Testis (tissue), 5 donors: ENCODE measurements around the genes CLPTM1 and PPM1N.

GRCh38 chr19:44774619-44774965 is 3.1 kb upstream of the CBLC start:
- PRO-cap, 3 experiments = no peak in any of the 3 experiments
- RAMPAGE, long total RNA, 2 experiments = no peak in any of the 2 experiments
- RRBS = no CpG with 5 or more reads among the region's 2 CpGs

DNA sequence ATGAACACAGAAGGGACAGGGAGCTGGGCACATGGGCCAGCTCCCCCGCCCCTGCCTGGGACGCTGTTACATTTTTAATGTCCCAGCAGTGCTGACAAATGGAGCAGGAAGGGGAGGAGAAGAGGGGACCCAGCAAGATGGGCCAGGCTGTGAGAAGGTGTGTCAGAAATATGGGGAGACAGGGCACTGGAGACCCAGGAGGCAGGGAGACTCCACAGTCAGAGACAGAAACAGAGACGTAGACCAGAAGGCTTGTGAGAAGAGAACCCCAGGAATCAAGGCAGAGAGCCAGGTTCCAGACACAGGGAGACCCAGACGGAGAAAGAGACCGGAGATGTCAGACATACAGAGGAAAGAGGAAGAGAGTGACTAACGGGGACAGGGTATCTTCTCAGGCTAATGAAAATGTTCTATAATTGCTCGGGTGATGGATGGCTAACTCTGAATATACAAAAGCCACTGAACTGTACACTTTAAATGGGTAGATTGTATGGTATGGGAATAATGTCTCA is 3.4 kb downstream of the NECTIN2 start:
- PRO-cap, 3 experiments = no peak in any of the 3 experiments
- RAMPAGE, long total RNA, 2 experiments = no peak in any of the 2 experiments
- RRBS = no CpG with 5 or more reads among the region's 7 CpGs

GRCh38 chr19:44954290-44955477 is at the start of gene CLPTM1:
CLPTM1 (plus strand) TSS chr19:44955380.
- PRO-cap, 3 experiments = peak in 3 of 3 experiments; most common plus-strand start chr19:44955380 (in 3); most common minus-strand start chr19:44954926 (in 3)
- RAMPAGE, long total RNA, 2 experiments = start-site peak on the plus strand in 2 of 2 experiments, at chr19:44955368-44955398 at its widest, 3,564 to 5,138 reads per replicate; start-site peak on the minus strand in 2 of 2 experiments, at chr19:44954837-44954981 at its widest, 10 to 14 reads per replicate
- RRBS = 3% methylated on average over 27 of the region's 77 CpGs

- PRO-cap, 3 experiments = no peak in any of the 3 experiments
- RAMPAGE, long total RNA, 2 experiments = no peak in any of the 2 experiments
- RRBS = no CpG with 5 or more reads among the region's 2 CpGs
Measured at GRCh38 chr19:44959104-44959413, 3.9 kb downstream of the CLPTM1 start.

GRCh38 chr19:44987108-44987602 is 14.1 kb upstream of the RELB start:
- PRO-cap, 3 experiments = no peak in any of the 3 experiments
- RAMPAGE, long total RNA, 2 experiments = no peak in any of the 2 experiments
- RRBS = no CpG with 5 or more reads among the region's 22 CpGs

DNA sequence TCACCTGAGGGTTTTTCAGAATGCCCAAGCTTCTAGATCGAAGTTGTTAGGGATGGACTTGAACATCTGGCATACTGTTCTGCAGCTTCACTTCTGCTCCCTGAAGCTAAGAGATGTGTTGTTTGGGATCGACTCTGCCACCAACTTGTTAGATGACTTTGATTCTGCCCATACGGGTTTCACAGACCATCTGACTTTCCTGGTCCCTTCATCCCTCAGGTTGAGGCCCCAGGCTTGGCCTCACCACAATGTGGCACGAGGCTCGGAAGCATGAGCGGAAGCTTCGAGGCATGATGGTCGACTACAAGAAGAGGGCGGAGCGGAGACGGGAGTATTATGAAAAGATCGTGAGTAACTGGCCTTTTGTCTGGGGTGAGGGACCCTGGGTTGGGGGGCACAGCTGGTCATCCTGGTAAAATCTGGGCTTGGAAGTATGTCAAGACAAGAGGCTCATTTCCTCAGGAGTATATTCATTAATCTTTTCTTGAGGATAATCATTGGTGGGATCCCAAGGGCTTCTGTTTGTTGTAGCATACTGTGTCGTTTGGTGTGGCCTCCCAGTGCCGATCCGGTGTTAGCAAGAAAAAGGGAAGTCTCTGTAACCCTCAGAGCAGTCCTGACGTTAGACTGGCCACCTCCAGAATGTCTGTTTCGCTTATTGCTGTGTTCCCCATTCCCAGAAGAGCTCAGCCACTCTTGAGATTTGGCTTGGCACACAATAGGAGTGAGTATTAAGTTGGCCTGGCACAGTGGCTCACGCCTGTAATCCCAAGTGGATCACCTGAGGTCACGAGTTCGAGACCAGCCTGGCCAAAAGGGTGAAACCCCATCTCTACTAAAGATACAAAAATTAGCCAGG is 1.3 kb downstream of the CLASRP start:
- PRO-cap, 3 experiments = no peak in any of the 3 experiments
- RAMPAGE, long total RNA, 2 experiments = no peak in any of the 2 experiments
- RRBS = no CpG with 5 or more reads among the region's 20 CpGs

- PRO-cap, 3 experiments = no peak in any of the 3 experiments
- RAMPAGE, long total RNA, 2 experiments = no peak in any of the 2 experiments
- RRBS = no CpG with 5 or more reads among the region's 6 CpGs
Measured at GRCh38 chr19:45077318-45077692, 1.0 kb upstream of the ZNF296 start.

DNA sequence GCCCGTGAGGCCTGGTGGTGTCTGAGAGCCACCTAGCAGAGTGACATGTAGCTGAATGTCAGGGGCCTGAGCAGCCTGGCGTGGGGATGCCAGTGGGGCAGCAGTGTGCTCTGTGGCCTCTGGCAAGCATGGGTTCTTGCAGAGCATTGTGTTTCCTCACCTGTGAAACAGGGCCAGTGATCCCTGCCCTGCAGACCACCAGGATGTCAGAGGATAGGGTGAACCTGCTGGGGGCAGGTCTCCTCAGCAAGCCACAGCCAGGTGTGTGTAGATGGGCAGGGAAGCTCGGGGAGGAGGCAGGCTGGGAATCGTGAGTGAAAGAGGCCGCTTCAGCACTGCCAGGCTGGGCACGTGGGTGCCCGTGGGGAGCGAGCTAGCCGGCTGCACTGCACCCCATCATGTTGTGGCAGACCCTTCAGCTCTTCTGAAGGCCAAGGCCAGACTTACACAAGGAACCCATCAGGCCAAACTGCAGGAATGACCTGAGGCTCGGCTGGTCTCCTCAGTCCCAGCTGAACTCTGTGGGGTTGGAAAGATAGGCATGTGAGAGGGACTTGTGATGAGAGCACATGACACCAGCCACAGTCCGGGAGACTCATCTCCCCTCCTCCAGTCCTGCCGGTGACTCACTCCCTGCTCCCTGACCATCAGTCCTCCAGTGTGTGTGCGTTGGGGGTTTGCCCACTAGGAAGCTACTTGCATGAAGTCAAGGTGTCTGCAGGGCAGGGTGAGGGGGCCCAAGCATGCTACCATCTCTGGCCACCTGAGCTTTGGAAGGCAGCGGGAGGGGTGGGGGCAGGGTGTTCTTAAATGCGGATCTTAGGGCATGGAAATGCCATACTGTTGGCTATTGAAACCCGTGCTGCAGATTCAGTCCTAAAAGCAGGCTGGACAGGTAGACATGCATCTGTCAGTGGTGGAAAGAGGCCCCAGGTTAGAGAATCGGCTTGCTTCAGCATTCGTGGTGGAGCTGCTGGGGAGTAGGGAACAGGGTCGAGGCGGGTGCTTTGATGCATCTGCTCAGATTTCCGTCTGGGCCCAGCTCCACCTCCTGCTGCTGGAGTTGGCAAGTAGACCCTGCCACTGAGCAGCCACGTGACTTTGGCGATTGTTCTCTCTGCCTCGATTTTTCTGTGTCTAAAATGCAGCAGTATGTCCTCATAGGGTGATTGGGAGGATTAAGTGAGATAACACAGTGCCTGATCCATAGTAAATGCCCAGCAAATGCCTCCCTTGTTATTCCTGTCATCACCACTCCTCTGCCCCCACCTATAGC is 5.3 kb downstream of the PPP1R37 start:
- PRO-cap, 3 experiments = peak in 3 of 3 experiments; most common plus-strand start position 612 of the sequence (in 2); most common minus-strand start position 521 of the sequence (in 3)
- RAMPAGE, long total RNA, 2 experiments = no peak in any of the 2 experiments
- RRBS = no CpG with 5 or more reads among the region's 24 CpGs

DNA sequence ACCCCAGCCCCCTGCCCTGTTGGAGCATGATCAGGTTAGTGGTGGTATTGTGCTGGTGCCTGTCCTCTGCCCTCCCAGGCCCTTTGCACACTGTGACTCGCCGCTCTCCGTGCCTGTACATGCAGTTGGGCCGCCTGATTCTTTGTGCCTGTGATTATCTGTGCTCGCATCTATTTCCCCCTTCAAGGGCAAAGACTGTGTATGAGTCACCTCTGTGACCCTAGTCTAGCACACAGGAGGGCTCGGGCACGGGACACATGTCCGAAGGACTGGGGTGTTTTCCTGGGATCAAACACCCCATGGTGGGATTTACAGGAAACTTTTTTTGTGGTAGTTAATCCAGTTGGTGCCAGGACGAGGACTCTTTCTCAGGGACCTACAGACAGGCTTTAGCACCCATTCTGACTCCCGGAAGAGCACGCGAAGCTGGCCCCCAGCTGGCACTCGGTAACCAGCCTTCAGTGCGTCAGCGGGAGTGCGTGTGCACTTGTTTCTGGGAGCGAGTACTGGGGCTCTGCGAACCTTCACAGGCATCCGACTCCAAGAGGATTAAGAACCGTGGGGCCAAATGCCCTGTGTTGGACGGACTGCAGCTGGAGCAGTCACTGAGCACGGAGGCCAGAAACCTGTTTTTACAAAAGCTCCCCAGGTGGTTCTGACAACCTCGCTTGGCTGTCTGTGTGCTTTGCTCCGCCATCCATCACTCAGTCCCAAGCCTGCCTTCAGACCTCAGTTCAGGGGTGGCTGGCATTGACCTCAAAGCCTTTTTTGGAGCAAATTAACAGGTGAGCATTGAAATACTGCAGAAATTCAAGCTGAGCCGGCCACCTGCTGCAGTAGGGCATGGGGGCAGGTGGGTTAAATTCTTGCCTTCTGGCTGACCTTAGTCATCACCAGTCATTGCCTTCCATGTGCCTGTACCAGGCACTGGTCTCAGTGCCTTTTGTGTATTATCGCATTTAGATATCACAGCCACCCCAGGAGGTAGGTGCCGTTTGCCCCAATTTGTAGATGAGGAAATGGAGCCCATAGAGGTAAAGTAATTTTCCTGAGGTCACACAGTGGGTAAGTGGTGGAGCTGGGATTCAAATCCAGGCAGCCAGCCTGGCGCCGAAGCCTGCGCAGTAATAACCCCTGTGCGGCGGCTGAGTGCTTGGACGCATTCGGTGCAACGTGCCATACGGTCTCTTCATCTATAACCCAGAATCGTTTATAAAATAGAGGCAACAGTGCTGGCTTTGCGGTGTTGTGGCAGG is 6.9 kb downstream of the PPP1R37 start:
- PRO-cap, 3 experiments = no peak in any of the 3 experiments
- RAMPAGE, long total RNA, 2 experiments = no peak in any of the 2 experiments
- RRBS = no CpG with 5 or more reads among the region's 38 CpGs

GRCh38 chr19:45100752-45101409 is 7.9 kb downstream of the PPP1R37 start:
- PRO-cap, 3 experiments = no peak in any of the 3 experiments
- RAMPAGE, long total RNA, 2 experiments = no peak in any of the 2 experiments
- RRBS = no CpG with 5 or more reads among the region's 10 CpGs

DNA sequence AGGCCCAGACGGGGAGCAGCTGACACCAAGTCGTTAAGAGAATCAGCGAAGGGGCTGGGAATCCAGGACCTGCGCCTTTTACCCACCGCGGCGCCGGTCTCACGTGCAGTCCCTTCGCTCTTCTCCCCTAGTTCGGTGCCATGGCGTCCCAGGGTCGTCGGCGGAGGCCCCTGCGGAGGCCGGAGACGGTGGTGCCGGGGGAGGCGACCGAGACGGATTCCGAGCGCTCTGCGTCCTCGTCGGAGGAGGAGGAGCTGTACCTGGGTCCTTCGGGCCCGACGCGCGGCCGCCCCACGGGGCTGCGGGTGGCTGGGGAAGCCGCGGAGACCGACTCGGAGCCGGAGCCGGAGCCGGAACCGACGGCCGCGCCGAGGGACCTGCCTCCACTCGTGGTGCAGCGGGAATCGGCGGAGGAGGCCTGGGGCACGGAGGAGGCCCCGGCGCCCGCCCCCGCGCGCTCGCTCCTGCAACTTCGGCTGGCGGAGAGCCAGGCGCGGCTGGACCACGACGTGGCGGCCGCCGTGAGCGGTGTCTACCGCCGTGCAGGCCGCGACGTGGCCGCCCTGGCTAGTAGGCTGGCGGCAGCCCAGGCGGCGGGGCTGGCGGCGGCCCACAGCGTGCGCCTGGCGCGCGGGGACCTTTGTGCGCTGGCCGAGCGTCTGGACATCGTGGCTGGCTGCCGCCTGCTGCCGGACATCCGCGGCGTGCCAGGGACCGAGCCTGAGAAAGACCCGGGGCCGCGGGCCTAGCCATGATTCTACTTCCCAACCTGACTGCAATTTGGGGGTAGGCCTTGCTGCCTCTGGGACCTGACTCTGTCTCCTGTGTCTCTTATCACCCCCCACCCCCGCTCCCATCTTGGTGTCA is 806 bp downstream of the BLOC1S3 start:
- PRO-cap, 3 experiments = peak in 3 of 3 experiments; most common plus-strand start position 490 of the sequence (in 1); most common minus-strand start position 478 of the sequence (in 2)
- RAMPAGE, long total RNA, 2 experiments = no peak in any of the 2 experiments
- RRBS = 2% methylated on average over 24 of the region's 99 CpGs

- PRO-cap, 3 experiments = peak in 3 of 3 experiments; most common minus-strand start chr19:45245981 (in 2)
- RAMPAGE, long total RNA, 2 experiments = no peak in any of the 2 experiments
- RRBS = no CpG with 5 or more reads among the region's 4 CpGs
Measured at GRCh38 chr19:45245918-45246232, 668 bp upstream of the EXOC3L2 start.

DNA sequence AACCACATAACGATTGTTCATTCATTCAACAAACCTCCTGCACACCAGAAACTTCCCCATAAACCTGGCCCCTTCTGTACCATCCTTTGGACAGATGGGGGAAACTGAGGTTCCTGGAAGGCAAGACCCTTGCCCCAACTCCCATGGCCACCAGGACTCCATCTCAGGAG is 4.3 kb downstream of the FOSB start:
- PRO-cap, 3 experiments = no peak in any of the 3 experiments
- RAMPAGE, long total RNA, 2 experiments = no peak in any of the 2 experiments
- RRBS = no CpG with 5 or more reads among the region's 1 CpG

DNA sequence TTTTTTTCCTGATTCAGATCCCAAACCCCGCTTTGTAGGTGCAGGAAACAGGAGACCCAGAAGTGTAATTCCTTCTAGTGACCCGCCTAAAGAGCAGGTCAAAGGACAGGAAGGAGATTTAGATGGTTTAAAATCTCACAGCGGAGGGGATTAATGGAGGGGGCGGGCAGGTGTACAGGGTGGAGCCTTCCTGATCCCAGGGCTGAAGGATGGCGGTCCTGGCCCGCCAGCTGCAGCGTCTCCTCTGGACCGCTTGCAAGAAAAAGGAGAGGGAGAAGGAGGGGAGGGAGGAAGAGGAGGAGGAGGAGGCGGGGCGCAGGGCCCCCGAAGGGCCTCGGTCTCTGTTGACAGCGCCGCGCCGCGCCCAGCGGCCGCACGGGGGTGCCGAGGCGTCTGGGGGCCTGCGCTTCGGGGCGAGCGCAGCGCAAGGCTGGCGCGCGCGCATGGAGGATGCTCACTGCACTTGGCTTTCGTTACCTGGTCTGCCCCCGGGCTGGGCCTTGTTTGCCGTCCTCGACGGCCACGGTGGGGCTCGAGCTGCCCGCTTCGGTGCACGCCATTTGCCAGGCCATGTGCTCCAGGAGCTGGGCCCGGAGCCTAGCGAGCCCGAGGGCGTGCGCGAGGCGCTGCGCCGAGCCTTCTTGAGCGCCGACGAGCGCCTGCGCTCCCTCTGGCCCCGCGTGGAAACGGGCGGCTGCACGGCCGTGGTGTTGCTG is at the start of gene PPM1N:
Gene PPM1N (plus strand): TSS at position 180 of the 716 bp plus-strand sequence.
- PRO-cap, 3 experiments = no peak in any of the 3 experiments
- RAMPAGE, long total RNA, 2 experiments = no peak in any of the 2 experiments
- RRBS = 0% methylated on average over 6 of the region's 61 CpGs

DNA sequence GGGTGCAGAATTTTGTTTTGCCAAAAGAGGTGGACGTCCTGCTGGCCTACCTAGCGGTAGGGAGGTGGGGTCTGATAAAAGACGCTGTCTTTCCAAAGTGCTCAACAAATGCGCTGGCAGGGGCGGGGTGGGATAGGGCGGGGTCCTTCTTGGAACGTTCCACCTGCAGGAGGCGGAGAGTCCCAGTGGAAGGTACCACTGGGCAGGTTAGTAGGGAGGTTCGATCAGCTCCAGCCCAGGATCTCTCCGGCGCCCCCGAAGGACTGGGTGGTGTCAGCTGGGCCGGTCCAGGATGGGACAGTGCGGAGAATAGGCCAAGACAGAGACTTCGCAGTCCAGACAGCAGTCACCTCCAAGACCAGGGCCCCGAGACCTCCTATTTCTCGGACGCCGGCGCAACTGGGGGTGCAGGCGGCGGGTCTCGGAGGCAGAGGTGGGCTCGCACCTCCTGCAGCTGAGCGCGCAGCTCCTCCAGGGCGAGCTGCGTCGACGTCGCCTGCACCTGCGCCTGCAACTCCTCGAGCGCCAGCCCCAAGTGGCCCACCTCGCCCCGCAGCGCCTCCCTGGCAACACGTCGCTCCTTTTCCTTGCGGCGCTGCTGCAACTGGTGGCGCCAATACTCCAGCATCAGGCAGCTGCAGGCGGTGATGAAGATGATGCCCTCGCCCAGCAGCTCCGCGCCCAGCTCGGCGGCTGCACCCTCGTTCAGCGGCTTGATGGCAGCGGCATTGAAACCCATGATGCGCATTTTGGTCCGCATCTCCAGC is 21.6 kb downstream of the VASP start:
- PRO-cap, 3 experiments = no peak in any of the 3 experiments
- RAMPAGE, long total RNA, 2 experiments = no peak in any of the 2 experiments
- RRBS = 9% methylated on average over 6 of the region's 53 CpGs

DNA sequence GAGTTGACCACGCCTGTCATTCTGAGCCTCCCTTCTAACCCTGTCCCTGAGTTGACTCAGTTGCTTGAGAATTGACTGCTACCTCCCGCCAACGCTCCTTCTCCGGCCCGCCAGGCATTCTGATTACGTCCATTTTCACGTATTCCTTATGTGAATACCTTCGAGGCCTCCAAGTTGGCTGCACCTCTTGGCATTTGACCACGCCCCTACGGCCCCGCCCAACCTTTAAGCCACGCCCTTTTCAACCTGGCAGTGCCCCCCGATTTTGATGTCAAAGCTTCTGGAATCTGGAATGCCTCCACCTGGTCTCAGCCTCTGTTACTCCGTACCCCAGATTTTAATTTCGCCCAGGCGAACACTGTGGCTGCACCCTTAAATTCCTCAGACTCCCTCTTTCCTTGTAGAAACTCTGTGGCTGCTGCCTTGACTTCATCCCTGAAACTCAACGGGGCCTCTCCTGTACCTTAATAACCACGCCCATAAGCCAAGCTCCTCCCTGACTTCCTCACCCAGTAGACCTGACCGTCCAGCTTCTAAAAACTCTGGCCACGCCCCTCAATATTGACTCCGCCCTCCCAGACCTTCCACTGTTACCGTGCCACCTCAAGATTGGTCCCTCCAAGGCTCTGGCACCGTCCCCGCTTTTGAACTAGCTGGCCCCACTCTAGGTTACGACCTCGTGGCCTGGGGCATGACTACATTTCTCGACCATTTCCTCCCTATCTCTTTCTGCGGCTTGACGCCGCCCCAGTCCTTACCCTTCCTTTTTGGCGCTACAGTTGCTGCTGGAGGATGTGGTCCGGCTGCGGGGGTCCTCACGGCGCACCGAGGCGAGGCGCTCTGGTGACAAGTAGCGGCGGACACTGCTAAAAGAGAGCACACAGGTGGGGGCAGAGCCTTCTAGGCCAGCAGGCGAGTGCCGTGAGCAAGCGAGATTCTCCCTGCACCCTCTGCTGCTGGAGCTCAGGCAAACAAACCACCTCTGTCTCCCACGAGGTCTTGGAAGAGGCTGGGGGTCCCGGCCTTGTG is 2.0 kb upstream of the EML2 start:
- PRO-cap, 3 experiments = peak in 2 of 3 experiments; most common plus-strand start position 564 of the sequence (in 2); most common minus-strand start position 507 of the sequence (in 2)
- RAMPAGE, long total RNA, 2 experiments = start-site peak on the plus strand in 2 of 2 experiments, centred at positions 285 to 608 of the sequence, 6 to 20 reads per replicate; start-site peak on the minus strand in 1 of 2 experiments, centred at position 554 of the sequence, 9 reads per replicate
- RRBS = no CpG with 5 or more reads among the region's 45 CpGs

DNA sequence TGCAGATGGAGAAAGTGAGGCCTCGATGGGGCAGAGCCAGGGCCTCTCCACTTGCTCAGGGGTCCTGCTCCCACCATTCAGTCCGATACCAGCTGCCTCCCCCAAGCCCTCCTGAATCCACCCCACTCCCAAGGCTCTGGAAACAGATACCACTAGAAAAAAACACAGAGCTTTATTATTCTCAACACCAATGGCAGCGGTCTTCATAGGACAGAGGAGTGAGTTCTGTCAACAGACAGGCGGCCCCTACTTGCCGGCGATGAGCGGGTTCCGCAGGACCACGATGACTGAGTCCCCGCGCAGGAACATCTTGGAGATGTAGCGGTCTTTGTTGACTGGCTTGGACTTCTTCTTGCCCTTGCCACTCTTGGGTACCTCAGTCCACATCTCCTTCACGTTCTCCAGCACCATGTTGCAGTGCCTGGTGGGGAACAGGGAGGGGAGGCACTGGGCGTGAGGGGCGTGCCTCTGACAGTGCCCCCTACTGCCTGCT is 4.4 kb downstream of the SNRPD2 start:
- PRO-cap, 3 experiments = no peak in any of the 3 experiments
- RAMPAGE, long total RNA, 2 experiments = no peak in any of the 2 experiments
- RRBS = no CpG with 5 or more reads among the region's 15 CpGs

- PRO-cap, 3 experiments = no peak in any of the 3 experiments
- RAMPAGE, long total RNA, 2 experiments = no peak in any of the 2 experiments
- RRBS = no CpG with 5 or more reads among the region's 3 CpGs
Measured at GRCh38 chr19:45721352-45721584, 9.4 kb downstream of the FBXO46 start.

DNA sequence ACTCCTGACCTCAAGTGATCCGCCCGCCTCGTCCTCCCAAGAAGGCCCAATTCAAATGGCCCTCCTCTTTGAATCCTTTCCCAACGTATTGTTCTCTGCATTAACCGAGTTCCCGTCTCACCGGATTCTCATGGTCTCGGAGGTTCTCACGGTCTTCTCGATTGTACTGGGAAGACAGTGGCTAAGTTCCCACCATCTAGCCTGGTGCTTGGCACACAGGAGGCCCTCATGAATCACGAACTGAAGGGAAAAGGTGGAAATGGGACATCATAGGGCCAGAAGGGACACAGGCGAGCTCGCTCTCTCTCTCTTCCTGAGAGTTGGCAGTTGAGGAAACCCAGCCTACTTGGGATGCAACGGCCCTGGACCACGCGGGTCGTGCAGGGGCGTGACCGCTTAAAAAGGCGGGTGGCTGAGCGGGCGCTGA is 412 bp upstream of the MEIOSIN start:
- PRO-cap, 3 experiments = peak in 2 of 3 experiments; most common plus-strand start position 115 of the sequence (in 1); most common minus-strand start position 77 of the sequence (in 1)
- RAMPAGE, long total RNA, 2 experiments = start-site peak on the minus strand in 2 of 2 experiments, centred at positions 317 to 342 of the sequence, 24 to 83 reads per replicate
- RRBS = no CpG with 5 or more reads among the region's 22 CpGs

- PRO-cap, 3 experiments = peak in 1 of 3 experiments; most common plus-strand start chr19:45764531 (in 1)
- RAMPAGE, long total RNA, 2 experiments = no peak in any of the 2 experiments
- RRBS = no CpG with 5 or more reads among the region's 25 CpGs
Measured at GRCh38 chr19:45763911-45764649, 5.0 kb downstream of the SIX5 start.